ENCODE results near the genes PDCL3 and RNF149.

- PRO-cap: bidirectional peak, plus-strand start at chr2:100104849, minus-strand start at chr2:100104832
Observed at GRCh38 chr2:100104590-100105116, 37.7 kb downstream of the AFF3 start.

DNA sequence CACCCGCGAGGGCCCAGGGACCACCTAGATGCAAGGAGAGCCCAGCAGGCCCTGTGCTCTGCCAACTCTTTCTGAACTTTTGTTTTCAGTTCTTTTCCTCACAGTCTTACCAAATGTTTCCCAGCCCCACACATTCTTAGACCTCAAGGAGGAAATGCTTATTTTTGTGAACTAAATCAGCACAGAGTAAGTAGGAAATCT lies 79.1 kb downstream of the LONRF2 start:
- PRO-cap: no peak

GRCh38 chr2:100270530-100271631 lies 51.4 kb downstream of the LONRF2 start:
- PRO-cap: no peak

GRCh38 chr2:100395196-100395745 lies 22.2 kb downstream of the CHST10 start:
- PRO-cap: no peak

- PRO-cap: bidirectional peak, plus-strand start at chr2:100563001, minus-strand start at chr2:100562715; bidirectional peak, plus-strand start at chr2:100563256, minus-strand start at chr2:100563211
Observed at GRCh38 chr2:100562585-100563645, at the start of gene PDCL3. TSS of gene PDCL3 (plus strand) at chr2:100562993.

DNA sequence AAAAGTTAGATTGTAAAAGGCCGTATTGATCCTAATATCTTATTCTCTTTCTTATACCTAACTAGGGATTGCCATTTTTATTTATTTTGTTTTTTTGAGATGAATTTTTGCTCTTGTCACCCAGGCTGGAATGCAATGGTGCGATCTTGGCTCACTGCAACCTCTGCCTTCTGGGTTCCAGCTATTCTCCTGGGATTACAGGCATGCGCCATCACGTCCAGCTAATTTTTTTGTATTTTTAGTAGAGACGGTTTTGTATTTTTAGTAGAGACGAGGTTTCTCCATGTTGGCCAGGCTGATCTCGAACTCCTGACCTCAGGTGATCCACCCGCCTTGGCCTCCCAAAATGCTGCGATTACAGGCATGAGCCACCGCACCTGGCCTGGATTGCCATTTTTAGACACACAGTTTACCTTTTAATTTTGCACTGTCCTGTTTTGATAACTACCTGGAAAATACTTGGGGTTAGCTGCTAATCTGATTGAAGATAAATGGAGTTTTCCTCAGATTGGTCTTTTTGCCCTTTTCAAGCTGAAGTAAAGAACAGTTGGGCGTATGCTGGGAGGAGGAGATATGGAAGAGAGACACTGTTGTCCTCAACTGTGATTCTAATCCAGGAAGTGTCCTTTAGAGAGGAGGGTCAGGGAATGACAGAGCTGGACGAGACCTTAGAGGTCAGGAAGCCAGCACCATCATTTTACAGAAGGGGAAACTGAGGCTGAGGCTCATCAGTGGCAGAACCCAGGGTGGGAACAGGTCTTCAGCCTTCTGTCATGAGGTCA lies 17.5 kb downstream of the NPAS2 start:
- PRO-cap: no peak

- PRO-cap: no peak
Observed at GRCh38 chr2:100877490-100878755, 58.0 kb downstream of the NPAS2 start.

DNA sequence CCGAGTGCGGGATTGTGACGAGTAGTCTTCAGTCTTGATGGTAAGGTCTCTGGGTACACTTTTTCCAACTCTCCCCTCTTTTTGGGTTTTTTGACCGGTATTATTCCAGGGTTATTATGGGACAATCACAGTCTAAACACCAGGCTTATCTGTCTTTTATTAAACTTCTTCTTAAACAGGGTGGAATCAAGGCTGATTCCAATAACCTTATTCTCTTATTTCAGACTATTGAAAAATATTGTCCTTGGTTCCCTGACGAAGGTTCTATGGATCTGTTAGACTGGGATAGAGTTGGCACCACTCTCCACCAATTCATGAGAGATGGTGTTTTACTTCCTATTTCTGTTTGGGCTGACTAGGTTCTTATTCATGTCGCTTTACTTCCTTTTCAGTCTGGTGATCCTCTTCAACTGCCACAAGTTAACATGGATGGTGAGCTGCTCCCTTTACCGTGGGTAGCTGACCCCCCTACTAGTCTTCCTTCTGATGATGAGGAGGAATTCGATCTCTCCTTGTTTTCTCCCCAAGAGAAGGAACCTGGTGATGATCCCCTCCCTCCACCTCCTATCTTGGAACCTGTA lies 13.8 kb upstream of the CNOT11 start:
- PRO-cap: no peak

DNA sequence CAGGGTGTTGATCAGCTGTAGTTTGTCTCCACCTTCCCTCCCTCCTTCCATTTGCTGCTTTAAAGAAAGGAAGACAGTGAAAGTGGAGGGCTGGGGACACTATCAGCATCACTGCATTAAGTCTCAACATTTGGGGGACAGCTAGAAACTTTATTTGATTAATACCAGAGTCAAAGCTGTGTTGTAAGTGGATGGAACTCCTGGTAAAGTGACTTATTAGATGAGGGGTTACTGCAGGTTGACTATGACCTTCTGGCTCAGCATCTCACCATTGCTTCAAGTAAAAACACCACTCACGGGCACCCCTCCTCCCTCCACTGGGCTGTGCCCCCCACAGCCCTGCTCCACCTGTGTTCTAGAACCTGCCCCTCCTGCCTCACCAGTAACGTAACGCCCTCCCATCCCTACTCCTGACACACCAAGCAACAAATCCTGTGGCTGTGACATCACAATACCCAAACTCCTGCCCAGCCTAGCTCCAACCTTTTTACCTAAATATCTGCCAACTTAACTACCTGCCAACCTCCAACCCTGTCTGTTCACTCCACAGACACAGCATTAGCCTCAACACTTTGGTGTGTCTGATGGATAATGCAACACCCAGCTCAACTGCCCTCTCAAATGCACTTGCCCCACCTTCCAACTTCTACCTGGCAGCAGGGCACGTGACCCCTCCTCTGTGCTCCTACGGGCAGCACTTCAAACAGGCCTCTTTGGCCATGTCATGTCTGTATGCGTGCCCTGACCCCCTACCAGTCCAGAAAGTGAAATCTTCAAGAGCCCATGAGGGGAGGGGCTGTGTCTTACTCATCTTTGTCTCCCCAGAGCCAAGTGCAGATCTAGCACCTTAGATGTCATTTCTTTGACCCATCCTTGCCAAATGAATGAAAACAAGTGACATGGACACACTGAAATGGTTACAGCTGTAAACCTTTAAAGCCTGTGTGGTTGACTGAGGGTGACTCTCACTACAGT lies 25.7 kb downstream of the RNF149 start:
- PRO-cap: no peak

DNA sequence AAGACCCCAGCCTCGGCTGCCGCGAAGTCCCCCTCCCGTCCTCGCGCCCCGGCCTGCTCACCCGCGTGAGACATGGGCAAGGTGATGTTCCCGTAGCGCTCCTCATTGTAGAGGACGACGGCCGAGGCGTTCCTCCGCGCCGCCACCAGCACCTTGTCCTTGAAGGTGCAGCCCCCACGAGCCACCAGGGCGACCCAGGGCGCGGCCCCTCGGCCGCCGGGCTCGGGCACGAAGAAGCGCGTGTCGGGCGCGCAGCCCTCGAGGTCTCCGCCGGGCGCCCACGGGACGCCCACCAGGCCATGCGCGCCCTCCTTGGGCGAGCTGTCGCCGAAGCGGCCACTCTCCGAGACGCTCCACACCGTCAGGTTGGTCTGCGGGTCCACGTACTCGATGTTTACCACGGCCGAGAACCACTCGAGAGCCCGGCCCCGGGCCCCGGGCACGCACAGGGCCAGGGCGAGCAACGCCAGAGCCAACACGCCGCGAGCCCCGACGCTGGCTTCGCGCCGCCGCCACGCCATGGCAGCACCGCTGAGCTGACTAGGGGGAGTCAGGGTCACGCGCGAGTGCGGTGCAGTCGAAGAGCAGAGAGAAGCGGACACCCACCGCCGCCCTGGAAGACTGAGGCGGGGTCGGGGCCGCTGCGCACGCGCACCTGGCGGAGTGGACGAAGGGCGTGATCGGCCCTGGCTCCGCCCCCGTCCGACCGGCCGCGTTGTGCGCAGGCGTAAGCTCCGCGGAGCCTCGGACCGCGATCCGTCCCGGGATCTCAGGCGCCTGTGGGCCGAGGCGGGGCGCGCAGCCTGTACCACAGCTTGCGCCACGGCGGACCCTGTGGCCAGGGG lies at the start of gene RNF149:
RNF149 (minus strand) TSS at position 634 of the 845 bp plus-strand sequence.
- PRO-cap: bidirectional peak, plus-strand start at position 772 of the sequence, minus-strand start at position 623 of the sequence

DNA sequence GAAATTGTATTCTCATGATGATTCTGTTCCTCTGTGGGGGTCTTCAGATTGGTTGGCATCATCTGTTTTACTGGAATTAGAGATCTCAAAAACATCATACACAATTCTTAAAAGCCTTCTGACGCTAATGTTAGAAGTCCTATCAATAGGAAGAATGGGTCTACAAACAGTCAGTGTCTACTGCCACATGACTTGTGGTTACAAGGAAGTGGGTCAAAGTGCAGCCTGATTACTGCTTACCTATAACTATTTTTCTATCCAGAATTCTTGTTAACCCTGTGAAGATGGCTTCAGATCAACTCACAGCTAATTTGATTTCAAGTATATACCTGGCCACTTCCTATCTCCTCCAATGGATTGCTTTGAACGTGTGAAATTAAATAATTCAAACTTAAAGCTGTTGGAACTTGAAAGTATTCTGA lies 2.9 kb upstream of the RNF149 start:
- PRO-cap: no peak

DNA sequence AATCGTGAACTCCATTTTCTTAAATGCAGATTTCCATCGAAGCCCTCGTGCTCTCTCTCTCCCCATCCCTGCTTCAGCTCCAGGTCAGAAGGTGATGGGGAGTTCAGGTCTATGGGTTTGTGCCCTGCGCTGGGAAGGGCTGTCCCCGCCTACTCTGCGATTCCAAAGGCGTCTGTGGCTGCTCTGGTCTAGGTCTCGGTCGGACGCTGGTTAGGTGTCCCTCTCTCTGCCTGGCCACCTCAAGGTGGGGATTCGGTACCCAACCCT lies 856 bp downstream of the CREG2 start:
- PRO-cap: no peak

GRCh38 chr2:101434730-101435553 lies 40.0 kb downstream of the RFX8 start:
- PRO-cap: no peak

DNA sequence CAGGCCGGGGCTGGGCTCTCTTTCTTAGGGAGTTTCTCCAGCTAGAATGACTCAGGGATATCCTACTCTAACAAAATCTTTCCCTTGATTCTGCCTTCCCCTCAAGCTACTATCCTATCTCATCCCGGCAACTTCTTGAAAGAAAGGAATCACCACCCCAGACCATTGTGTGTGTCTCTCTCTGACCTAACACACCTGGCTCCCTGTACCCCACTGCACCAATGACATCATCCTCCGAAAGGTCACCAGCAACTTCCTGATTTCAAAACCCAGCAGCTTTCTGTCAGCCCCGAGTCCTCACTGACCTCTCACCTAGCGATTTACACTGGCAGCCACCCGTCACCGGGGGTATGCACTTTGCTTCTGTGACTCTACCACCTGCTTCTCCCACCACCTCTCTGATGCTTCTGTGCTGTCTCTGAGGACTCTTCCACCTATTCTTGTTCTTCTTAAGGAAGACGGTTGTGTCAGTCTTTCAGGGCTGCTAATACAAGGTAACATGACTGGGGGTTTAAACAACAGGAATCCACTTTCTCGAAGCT lies 72.0 kb upstream of the MAP4K4 start:
- PRO-cap: no peak

DNA sequence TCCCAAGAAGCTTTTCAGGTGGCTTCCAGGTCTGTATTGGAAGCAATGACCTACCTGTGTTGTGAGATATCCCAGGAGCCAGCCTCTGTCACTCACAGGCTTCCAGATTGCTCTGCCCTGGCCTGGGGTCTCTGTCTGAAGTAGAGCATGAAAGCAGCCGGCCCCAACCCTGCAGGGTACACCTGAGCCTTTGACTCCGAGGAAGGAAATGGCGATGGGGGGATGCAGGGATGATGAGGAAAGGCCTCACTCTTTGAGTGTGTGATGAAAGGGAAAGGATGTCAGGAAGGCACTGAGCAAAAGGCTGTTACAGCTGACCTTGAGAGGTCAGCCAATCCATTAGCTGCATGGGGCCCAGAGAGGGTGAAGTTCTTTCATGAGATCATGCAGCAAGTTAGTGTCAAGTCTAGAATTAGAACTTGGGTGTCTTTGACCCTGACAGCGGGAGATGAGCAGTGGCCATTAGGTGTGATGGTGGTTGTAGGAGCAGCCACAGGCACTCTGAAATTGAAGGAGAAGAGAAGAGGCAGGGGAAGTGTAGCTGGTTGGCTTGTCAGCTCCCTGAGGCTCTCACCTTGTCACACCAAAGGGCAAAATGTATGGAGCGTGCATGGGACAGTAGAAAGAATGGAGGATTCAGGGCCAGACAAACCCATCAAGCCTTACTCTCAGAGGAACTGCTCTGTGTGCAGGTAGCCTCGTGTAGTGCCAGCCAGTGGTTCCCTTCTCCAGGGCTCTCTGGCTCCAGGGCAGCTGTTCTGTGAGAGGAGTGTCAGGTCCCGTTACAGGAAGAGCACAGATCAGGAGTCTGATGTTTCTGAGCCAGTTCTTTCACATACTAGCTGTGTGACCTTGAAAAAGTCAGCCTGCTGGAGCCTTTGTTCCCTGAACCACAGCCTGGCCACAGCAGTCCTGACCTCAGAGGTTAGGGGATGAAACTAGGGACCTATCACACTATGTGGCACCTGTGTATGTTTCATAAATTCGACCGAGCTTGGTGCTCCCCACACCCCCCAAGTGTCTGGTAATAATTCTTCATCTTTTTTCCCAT lies 35.9 kb downstream of the MAP4K4 start:
- PRO-cap: no peak

GRCh38 chr2:101823720-101824130 lies 126.2 kb downstream of the MAP4K4 start:
- PRO-cap: no peak

GRCh38 chr2:101974676-101975103 lies 17.1 kb upstream of the IL1R2 start:
- PRO-cap: no peak

DNA sequence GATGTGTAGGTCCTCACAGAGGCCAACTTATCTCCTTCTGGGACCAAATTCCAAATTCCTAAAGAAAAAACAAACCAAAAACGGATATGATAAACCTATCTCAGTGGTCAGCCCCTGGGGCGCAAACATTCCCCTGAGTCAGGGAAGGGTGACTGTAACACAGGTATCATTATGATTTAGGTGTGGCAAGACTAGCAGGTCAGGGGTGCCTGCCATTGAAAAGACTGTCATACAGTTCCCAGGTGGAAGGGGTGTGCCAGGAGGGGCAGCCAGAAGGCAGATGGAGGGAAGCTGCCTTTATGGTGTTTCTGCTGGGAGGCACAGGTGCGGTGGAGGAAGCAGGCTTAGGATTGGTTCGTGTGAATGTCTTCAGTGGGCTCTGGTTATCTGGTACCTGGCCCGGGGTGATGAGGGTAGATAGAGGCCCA lies 6.3 kb upstream of the IL1R2 start:
- PRO-cap: no peak

DNA sequence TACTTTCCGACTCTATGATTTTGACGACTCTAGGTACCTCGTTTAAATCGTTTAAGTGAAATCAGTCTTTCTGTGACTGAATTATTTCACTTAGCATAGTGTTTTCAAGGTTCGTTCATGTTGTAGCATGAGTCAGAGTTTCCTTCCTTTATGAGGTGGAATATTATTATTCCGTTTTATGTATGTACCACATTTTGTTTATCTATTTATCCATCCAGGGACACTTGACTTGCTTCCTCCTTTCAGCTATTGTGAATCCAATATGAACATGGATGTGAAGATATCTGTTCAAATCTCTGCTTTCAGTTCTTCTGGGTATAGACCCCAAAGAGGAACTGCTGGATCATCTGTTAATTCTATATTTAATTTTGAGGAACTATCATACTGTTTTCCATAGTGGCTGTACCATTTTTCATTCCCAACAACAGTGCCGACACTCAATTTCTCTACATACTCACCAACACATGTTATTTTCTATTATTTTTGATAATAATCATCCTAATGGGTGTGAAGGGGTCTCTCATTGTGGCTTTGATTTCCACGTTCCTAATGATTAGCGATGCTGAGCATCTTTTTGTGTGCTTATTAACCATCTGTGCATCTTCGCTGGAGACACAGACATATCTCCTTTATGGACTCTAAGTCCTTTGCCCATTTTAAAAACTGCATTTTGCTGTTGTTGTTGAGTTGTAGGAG lies 19.3 kb downstream of the IL1R2 start:
- PRO-cap: no peak

DNA sequence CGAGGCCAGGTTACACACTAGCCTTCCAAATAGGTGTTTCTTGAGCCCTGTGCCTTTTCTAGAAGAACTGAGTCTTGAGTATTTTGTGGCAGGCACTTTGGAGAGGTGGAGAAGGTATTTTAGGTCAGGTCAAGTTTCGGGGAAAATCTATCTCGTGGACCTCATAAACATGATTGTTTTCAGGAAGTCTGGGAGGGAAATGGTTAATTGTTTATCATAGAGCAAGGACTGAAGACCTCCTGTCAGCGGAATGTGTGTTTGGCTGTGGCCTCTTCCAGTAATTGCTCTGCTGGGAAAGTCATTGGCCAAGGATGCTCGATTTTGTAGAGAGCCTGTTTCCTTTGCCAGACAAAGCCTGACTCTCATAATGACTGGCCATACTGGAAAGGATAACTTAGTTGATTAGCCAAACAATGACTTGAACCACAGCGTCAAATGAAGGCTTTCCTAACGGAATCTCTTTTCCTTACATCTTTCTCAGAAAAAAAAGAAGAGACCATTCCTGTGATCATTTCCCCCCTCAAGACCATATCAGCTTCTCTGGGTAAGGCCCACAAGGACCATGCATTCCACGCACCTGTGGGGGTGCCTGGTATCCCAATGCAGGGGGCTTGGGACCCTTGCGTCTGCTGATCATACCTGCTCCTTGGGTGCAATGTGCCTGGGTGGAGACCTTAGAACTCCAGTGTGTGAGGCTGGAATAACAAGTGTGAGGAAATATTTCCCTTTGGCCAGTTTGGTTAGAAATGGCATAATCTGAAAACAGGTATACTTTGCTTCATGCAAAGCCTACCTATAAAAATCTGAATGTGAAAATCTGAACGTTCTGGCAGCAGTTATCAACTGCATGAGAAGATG lies 30.2 kb downstream of the IL1R2 start:
- PRO-cap: no peak

Measured in right cardiac atrium (tissue), 1 donor.